Hematopoietic multipotent progenitor cell (in vitro differentiated cells): ENCODE data around the genes H1-7 and RND1.

GRCh38 chr12:47825026-47825843, 5.5 kb upstream of the HDAC7 start:
- CAGE, long polyA plus RNA, result no peak

DNA sequence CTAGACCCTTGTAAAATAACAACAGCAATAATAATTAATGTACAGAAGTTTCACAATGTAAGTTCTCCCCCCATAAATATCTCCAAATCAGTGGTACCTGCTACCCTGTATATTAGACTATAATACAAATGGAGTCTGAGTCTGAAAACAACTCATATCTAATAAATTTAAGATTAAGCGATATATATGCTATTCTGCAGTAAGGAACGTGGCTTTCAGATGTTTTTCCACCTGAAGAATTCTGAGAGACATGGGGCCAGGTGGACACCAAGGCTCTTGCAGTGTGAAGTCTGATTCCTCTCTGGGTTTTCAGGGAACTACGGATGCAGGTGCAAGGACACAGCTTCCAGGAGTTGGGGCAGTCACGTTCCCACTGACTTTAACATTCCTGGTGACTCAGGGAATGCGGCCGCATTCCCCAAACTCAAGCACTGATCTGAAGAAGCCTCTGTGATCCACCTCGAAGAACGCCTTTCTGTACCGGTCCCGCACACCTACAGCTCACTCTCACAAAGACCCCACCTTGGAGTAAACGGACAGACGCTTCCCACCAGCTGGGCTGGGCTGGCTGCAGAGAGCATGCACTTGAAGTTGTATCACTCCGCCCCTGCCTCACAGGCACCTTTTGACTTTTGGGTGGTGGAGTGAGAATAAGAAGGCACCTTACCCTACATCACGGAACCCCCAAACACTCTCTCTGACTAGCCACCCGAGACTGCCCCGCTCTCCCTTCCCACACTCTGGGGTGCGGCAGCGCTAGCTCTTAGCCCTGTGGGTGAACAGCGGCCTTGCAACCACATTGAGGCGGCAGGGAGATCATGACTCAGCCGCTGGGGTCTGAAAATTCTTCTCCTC, 23.5 kb upstream of the HDAC7 start:
- CAGE, long polyA plus RNA, result no peak

DNA sequence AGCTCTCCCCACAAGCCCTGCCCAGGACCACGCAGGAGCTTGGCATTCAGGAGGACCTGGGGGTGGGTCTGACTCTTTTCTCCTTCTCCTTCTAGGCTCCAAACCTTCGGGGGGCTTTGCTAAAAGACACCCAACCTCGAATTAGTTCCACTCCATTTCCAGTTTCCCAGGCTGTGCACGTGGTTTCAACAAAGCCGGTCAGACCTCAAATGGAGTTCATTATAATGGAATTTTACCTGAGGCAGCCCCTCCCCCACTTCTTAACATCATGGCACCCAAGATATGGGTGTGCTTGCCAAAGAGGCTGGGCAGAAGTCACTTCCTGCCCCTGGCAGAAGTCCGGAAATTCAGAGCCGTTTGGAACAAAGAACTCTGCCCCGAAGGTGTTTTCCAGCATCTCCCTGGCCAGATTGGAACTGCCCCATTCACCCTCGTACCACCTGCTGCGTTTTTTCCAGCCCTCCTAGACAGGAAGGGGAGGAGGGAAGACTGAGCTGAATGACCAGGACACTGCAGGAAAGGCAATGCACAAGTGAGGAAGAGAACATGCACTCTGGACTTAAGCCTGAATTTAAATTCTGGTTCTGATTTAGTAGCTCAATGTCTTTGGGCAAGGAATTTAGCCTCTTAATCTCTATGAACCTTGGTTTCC, 8.2 kb downstream of the VDR start:
- CAGE, long polyA plus RNA, result no peak

DNA sequence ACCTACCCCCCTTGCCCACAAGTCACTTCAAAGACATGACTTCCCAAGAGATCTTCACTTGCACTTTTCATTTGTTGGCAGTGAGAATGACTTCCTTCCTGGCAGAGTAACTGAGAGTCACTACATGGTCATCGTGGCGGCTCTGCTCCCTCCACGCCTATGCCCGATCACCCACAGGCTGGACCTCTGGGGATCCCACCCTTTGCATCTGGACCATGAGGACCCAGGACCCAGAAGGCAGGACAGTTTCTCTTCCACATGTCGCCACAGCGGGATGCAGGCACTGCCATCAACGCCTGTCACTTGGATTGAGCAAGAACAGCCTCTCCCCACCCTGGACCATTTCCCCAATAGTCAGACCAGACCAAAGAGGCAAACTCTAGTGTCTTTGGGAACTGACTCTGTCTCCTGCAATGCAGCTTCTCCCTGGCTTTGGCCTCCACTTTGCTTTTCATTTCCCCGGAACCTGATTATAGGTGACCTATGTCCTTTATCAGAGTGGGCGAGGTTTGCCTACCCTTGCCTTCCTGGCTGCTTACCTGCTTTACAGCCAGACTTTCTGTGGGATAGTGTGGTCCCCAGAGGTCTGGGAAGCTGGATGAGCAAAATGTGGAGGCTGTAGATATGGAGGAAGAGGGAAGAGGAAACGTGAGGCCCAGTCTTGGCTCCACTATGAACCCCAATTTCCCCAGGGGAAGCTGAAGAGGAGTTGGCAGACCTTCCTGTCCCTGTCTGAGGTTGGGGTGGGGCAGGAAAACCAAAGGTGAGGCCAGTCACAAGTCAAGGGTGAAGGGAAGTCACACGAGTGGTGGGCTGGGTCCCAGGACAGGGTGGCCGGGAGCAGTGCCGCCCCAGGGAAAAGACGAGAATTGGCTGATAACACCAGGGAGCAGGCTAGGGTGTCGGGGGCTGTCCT, 3.4 kb downstream of the VDR start:
- CAGE, long polyA plus RNA, result no peak

DNA sequence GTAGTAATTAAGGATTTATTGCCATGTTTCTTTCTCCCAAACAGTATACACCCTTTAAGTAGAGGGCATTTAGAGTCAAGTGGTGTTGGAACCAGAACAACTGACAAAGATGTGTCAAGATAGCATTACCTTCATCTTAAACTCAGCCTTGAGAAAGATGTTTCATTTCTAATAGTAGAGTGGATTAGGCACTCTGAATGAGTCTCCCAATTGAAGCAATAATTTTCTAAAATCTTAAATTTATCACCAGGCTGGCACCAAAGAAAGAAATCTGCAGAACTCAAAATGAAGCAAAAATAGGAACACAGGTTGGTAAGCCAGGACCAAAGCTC, 8.1 kb upstream of the VDR start:
- CAGE, long polyA plus RNA, result no peak

GRCh38 chr12:48001778-48002568, 2.3 kb downstream of the COL2A1 start:
- CAGE, long polyA plus RNA, result no peak

- CAGE, long polyA plus RNA, result no peak
Measured at GRCh38 chr12:48106641-48107031, 757 bp upstream of the SENP1 start.

DNA sequence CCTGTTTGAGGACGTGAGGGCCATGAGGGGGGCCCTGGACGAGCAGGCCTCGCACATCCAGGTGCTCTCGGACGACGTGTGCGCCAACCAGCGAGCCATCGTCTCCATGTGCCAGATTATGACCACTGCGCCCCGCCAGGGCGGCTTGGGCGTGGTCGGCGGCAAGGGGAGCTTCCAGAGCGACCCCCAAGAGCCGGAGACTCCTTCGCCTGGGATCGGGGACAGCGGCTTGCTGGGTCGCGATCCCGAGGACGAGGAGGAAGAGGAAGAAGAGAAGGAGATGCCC, 780 bp downstream of the CCDC184 start:
- CAGE, long polyA plus RNA, result no peak

- CAGE, long polyA plus RNA, result no peak
Measured at GRCh38 chr12:48184567-48185077, 1.2 kb downstream of the CCDC184 start.

- CAGE, long polyA plus RNA, result no peak
Measured at GRCh38 chr12:48328813-48328980, at the start of gene H1-7. Gene H1-7, plus strand, starts transcription at chr12:48328980.

DNA sequence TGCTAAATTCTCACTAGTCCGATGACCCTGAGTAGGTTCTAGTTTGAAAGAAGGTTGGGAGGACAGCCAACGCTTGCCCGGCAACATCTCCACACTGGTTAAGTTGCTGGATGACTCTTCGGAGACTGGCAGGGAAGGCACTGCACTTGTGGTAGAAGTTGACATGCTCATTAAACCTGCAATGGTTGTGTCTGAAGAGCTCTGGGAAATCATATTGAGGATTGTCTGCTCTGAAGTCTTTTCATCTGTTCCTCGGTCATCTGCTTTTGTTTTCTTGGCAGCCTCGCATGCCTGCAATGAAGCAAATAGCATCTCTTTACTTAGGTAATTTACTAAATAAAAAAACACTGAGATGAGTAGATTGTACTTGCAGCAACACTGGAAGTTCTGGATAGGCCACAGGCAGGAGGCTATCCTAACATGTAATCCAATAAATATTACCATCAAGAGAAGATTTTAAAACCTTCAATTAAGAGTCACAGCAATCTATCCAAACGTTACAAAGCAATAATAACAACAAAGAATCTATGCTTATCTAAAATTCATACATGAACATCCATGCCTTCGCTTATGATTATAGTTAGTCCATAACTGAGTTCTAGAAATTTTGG, 12.2 kb upstream of the KANSL2 start:
- CAGE, long polyA plus RNA, result no peak

DNA sequence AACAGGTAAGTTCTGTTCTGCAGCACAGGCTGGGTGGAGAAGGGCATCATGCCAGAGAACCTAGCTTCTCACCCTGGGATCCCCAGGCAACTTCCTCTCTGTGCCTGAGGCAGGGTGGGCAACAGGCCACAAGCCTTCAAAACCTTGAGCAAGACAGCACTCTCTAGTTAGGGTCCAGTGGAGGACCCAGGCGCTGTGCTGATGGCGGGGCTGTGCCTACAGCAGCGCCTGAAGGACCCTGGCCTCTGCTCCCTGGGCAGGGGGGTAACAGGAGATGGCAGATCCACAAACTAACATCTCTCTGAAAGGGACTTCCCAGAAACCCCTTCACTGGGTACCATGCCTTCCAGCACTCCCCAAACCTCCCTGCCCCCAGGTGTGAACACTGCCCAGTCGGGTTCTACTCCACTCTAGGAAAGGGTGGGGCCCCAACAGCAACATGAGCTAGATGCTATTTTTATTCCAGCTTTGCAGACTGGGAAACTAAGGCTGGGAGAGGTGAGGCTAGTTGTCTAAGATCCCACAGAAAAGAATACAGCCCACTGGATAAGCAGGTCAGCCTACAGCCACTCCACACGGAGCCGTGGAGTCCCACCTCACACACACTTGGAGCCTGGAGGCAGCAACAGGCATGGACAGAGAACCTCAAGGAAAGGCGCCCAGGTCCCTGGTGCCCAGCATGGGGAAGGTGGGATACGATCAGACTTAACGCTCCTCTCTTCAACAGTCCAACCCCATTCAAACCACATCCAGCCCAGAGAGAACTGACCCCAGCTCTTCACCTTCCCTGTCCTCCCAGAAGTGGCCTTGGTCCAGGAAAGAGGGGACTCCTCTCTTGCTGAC, 7.4 kb downstream of the ADCY6 start:
- CAGE, long polyA plus RNA, result no peak

GRCh38 chr12:48816251-48816879, 1.9 kb upstream of the CACNB3 start:
- CAGE, long polyA plus RNA, result no peak

GRCh38 chr12:48828059-48829100, 10.1 kb downstream of the CACNB3 start:
- CAGE, long polyA plus RNA, result no peak

- CAGE, long polyA plus RNA, result no peak
Measured at GRCh38 chr12:48856783-48857001, 4.7 kb upstream of the DDX23 start.

DNA sequence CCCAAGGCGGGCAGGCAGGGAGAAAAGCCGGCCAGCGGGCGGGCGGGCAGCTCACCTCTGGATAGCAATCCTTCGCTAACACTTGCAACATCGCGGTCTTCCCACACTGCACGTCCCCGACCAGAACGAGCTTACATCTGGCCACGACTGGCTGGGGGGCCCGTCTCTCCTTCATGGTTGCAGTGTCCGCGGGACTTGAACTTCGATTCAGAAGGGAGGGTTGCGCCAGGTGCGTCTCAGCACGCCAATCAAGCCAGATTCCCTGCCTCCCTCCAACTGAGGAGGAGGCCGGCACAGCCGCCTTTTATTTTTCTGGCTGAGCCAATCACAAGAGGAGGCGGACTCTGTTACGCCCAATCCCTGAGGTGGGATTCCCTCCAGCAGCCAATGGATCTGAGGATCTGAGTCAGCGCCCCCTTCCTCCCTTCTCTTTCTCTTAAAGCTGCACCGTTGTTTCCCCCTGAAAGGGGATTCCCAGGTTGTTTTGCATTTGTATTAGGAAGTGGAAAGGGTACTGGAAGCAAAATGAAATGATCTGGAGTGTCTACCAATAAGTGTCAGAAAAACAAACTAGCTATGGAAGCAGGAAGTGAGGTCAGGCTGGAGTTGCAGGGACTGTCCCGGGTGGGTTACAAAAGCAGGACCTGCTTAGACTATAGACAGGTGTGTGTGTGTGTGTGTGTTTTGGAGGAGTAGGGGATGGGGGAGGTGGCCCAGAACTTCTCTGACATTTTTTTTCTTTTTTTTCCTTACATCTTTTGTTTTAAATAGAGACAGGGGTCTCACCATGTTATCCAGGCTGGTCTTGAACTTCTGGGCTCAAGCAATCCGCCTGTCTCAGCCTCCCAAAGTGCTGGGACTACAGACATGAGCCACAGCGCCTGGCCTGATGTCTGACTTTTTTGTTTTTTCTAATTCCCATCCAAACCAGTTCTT, at the start of gene RND1:
TSS of gene RND1 (minus strand) at position 278 of the 936 bp plus-strand sequence.
- CAGE, long polyA plus RNA, result no peak

- CAGE, long polyA plus RNA, result no peak
Measured at GRCh38 chr12:48883033-48884066, 17.7 kb upstream of the RND1 start.

- CAGE, long polyA plus RNA, result no peak
Measured at GRCh38 chr12:48933750-48934614, 8.7 kb upstream of the FKBP11 start.

- CAGE, long polyA plus RNA, result no peak
Measured at GRCh38 chr12:48977190-48977707, 873 bp upstream of the WNT1 start.

GRCh38 chr12:49017750-49018339, 731 bp downstream of the PRKAG1 start:
- CAGE, long polyA plus RNA, result no peak